Brain (tissue), 1 donor: ENCODE data around the genes SPIRE1 and CEP192.

DNA sequence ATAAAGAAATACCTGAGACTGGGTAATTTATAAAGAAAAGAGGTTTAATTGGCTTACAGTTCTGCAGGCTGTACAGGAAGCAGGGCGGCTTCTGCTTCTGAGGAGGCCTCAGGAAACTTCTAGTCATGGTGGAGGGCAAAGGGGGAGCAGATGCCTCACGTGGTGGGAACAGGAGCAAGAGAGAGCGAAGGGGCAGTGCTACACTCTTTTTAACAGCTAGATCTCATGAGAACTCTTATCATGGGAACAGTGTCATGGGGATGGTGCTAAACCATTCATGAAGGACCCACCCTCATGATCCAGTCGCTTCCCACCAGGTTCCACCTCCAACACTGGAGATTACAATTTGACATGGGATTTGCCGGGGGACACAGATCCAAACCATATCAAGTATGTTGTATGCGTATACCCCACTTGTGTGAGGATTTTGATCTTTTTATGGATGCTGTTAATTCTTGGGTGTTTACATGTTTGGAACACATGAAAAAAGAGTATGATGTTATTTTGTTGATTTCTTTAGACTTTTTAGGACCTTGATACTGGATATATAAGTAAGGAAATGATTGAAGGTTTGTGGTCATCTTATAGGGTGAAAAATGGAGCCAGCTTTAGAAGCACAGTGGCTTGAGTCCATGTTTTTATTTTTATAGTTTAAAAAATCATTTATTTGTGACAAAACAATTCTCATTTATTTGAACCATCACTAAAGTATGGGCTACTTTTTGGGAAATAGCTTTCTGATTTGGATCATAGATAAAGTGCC lies 28.9 kb downstream of the VAPA start:
- RRBS: no CpG with 5 or more reads among the region's 6 CpGs

- RRBS: no CpG with 5 or more reads among the region's 21 CpGs
These were observed 28.6 kb downstream of the APCDD1 start for GRCh38 chr18:10482631-10483858.

DNA sequence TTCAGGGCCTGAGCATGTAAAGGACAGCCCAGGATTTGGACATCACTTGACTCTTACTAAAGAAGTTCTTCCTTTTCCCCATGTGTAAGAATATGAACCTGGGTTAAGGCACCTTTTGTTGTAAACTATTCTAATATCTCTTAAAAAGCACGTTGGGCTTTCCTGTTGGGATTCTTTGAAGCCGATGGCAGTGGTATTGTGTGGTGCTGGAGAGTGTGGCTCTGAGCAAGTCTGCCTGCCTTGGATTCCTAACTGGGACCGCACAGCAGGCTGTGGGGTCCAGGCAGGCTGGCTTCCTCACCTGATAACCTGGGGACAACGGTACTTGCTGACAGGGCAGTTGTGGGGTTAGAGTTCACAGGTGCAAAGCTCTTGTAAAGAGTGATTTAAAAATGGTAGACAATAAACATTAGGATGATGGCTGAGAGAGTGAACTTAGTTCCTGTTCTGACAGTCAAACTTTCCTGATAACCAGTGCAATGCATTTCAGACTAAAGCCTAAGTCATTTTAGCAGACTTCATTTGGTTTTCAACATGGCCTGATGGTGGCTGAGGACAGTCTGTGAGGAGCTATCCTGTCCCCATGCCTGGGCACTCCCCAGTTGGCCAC lies 30.0 kb downstream of the NAPG start:
- RRBS: no CpG with 5 or more reads among the region's 4 CpGs

DNA sequence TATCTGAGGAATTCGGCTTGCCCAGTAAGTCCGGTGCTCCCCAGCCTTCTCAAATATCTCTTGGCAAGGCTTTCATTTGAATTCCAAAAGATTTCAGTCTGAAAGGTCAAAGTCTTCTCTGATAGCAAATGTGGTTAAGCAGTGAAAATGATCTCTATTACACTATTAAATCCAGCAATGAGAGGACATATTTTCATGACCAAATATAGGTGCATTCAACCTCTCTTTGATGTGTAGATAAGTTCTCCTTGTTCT lies 27.8 kb downstream of the PIEZO2 start:
- RRBS: no CpG with 5 or more reads among the region's 2 CpGs

GRCh38 chr18:11366289-11366825 lies 217.0 kb upstream of the PIEZO2 start:
- RRBS: no CpG with 5 or more reads among the region's 6 CpGs

- RRBS: no CpG with 5 or more reads among the region's 21 CpGs
These were observed 22.6 kb downstream of the MPPE1 start for GRCh38 chr18:11885370-11886020.

DNA sequence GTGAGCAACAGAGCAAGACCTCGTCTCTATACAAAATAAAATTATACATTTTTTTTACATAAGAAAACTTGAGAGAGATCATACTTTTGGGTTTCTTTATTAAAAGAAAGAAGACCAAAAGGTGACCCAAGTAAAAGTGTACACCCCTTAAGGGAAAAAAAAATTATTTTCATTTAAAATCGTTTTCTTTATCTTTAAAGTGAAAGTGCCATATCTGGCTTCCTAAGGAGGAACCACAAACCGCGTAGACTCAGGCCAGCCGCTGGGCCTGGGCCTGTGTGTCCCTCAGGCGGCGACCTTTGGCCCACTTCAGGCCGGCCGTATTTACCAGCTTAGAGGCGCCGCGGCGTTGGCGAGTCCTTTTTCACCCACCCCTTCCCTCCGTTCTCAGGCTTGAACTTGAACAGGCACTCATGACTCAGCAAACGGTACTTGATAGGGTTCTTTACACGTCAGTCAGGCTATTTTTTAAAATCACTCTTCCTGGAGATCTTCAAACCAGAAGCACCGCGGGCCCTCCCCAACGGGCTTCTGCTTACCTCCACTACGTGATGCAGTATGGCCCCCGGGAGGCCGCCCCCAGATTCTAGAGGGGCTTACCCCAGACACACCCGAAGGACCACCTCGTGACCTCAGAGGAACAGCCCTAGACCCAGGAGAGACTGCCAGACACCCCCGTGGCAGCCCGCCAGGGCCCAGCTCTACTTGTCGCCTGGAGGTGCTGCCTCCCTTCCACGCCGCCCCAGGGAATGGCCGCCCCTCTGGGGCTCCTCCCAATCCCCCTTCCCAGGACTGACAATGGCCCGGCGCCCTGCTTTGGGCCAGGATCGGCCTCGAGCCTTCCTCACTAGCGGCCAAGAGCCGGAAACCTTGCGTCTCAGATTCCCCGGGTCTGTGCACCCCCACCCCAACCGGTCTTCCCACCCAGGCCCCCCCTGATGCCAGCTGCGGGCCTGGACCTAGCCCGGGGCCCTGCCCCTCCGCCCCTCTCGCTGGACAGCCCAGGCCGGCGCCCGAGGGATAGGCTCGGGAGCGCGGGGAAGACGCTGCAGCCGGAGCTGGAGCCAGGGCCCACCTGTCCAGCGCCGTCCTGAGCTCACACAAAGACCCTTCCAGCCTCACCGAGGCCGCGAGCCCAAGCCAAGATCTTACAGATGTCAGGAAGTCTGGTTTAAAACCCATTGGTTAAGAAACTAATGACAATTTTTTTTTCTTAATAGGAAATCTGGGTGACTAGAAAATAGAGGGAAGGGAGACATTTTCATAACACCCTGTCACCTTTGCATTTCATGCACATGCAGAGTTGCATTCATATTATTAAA lies 33.8 kb upstream of the IMPA2 start:
- RRBS: 7% methylated on average over 17 of the region's 57 CpGs

DNA sequence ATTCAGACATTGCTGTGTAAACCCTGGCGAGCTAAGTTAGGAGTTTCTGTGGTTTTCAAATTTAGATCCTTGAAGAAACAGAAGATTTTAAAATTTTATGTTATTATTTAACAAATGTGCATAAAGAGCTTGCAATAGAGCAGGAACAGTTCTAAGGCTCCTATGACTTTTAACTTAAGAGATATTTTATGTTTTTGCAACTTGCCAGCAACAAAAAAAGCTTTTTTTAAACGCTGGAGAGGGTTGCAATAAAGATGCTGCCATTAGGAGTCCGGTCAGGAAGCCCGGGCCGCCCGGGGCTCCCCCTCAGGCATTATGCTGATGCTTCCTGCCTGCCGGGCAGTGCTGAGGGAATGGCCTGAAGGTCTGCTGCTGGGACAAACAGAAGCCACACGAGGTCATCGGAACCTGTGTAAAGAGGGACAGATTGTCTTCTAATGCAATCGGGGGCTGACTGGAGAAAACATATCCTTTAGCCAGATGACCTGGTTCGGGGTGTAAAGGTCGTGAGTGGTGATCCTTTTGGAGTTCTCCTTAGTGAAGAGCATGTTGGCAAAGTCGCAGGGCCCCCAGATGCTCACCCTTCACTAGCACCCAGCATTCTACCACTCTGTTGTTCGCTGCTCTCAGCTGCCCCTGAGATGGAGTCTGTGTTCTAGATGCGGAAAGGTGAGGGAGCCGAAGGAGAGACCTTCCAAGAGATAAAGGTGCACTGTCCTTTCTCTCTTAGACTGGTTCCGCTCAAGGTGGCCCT lies 2.3 kb downstream of the IMPA2 start:
- RRBS: 21% methylated on average over 2 of the region's 17 CpGs

DNA sequence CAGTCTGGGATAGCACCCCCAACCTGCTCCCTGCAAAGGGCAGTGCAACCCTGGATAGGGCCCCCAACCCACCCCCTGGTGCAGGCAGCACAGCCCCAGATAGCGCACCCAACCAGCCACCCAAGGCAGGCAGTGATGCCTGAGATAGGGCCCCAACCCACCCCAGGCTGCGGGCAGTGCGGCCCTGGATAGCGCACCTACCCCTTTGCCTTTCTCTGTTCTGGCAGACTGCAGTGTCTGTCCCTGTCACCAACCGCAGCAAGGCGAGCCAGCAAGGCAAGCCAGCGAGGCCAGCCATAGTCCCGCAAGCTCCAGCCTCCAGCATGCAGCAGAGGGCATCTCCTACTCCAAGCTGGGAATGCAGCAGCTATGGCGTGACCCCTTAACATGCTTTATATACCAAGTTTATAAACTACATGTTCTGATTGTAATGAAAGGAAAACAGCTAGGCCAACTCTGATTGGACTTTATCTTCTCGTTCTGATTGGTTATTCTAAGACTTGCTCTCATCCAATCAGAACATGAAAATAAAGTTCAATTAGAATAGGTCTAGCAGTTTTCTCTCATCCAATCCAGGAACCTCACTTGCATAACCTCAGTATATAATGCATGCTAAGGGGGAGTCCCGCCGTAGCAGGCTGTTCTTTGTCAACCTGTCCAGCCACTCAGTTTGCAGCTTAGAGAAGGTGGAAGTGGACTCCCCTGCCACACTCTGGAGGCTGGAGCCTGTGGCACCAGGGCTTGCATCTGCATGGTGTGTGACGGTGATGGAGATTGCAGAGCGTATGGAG lies 34.0 kb upstream of the ANKRD62 start:
- RRBS: no CpG with 5 or more reads among the region's 14 CpGs

GRCh38 chr18:12258687-12259065 lies 4.5 kb downstream of the CIDEA start:
- RRBS: no CpG with 5 or more reads among the region's 15 CpGs

DNA sequence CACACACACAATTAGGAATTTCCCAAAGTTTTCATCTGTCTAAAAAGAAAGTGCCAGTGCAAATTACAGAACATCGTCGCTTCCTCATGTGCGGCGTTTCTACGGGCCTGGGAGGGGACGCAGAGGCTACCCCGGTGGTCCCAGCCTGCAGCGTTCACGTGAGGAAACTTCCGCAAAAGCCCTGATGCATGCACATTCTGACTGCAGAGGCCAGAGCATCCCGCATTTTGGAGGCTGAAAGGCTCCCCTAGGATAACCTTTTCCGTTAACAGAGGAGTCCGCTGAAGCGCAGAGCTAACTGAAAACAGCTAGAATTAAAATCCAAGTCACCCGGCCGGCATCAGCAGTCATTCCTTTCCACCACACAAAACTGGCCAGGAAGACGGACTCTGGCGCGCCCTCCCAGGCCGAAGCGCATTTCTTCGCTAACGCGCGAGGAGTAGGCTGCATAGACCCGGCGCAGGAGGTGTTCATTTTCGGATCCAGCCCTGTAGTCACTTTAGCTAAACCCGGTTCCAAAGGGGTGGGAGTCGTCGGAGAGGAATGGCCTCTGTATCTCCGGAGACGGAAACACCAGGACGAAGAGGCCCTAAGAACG lies 769 bp upstream of the TUBB6 start:
- RRBS: 2% methylated on average over 7 of the region's 35 CpGs

DNA sequence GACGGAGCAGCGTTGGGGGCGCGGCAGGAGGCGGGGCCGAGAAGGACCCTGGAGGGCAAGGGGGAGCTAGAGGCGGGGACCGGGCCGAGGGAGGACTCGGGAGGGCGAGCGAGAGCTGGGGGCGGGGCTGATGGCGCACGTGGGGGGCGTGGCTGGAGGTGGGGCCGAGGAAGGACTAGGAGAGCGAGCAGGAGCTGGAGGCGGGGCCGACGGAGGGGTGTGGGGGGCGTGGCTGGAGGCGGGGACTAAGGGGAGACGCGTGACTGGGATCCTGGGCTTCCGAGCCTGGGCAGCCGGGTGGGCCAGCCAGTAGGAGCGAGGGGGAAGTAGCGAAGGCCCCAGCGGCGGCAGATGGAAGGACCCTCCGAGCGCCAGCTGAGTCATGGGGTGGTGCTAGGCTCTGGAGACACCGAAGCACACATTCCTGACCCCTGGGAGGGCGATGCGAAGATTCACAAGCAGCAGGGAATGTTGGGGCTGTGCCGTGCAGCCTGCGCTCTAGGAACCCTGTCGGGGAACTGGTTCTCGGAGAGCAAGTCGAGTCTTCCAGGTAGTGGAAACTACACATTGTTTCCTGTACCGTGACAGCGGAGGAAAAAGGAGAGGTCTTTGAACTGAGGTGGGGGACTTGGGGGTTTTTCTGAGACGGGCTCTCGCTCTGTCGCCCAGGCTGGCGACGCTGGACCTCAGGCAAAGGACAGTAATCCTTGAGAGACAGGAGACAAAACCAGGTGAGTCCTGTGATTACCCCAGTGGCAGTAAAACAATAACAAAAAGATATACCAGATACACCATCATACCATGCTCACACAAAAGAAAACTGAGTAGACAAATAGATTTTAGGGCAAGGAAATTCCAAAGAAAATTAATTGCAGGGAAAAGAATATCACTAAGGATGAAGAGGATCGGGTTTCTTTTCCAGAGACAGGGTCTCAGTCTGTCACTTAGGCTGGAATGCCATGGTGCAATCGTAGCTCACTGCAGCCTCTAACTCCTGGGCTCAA lies 643 bp upstream of the AFG3L2 start:
- RRBS: 1% methylated on average over 5 of the region's 50 CpGs

- RRBS: no CpG with 5 or more reads among the region's 8 CpGs
These were observed 55.5 kb downstream of the PRELID3A start for GRCh38 chr18:12463125-12463649.

DNA sequence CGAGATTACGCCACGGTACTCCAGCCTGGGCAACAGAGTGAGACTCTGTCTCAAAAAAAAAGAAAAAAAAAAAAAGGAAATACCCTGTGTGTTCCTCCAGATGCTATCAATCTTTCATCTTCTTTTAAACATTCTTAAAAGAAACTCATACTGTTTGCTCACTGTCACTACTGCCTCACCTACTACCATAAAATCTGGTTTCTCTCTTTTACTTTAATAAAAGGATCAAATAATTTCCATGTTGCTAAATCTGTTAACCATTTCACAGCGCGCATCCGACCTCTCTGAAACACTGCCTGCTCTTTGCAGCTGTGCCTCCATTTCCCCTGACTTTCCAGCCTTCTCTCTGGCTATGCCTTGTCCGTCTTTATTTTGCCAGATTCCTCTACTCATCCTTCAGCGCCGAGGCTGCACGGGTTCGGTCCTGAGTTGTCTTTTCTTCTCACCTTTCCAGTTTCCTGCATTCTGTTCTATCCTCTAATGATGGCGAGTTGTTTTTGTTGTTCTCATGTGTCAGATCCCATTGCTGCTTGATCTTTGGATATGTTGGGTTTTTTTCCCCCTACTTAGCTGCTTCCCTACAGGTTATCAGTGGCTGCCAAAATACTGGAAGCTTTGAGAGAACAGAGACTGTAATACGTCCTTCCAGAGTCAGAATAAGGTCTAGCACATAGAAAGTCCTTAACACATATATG lies 95.5 kb downstream of the PRELID3A start:
- RRBS: no CpG with 5 or more reads among the region's 13 CpGs

DNA sequence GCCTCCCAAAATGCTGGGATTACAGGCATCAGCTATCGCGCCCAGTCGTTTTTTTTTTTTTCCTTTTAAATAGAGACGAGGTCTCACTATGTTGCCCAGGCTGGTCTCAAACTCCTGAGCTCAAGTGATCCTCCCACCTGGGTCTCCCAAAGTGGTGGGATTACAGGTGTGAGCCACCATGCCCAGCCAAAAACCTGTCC lies 113.5 kb downstream of the SPIRE1 start:
- RRBS: no CpG with 5 or more reads among the region's 4 CpGs

DNA sequence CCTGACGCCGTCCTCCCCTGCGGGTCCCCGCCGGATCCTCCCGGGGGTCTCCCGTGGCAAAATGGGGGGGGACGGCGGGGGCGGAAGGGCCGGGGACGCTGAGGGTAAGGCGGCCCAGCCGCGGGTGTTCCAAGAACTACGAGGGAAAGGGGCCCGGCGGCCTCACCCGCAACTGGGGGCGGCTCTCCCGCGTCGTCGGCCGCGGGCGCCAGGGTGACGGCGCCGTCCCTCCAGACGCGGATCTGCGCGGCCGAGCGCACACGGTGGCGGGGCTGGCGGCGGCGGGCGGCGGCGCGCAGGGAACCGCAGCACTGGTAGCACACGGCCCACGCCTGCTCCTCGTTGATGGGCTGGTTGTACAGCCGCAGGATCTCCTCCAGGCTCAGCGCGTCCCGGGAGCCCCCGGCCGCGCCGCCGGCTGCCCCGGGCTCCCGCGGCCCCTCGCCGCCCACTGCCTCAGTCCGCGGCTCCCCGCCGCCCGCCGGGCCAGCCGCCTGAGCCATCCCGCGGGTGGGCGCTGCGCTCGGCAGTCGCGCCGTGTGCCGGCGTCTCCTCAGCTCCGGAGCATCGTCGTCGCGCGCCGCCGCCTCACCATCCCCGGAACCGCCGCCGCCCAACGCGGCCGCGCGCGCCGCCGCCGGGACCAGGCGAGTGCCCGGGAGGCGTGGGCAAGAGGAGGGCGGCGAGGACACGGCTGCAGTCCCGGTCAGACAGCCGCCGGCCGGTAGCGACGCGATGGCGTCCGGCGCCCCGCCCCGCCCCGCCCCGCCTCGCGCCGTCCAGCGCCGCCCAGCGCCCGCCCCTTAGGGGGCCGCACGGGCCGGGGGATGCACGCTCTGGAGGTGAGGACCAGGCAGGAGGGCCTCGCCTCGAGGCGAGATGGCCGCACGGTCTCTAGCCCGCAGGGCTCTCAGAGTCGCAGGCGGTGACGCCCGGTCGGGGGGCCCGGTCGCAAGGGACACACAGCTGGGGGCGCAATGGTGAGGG lies at the start of gene SPIRE1:
Gene SPIRE1 (minus strand): TSS at position 744 of the 987 bp plus-strand sequence.
- RRBS: 2% methylated on average over 74 of the region's 146 CpGs

GRCh38 chr18:12839063-12840010 lies 44.7 kb downstream of the PTPN2 start:
- RRBS: no CpG with 5 or more reads among the region's 2 CpGs

- RRBS: under 1% methylated on average over 11 of the region's 30 CpGs
These were observed 462 bp upstream of the CEP192 start for GRCh38 chr18:12990598-12991201.

DNA sequence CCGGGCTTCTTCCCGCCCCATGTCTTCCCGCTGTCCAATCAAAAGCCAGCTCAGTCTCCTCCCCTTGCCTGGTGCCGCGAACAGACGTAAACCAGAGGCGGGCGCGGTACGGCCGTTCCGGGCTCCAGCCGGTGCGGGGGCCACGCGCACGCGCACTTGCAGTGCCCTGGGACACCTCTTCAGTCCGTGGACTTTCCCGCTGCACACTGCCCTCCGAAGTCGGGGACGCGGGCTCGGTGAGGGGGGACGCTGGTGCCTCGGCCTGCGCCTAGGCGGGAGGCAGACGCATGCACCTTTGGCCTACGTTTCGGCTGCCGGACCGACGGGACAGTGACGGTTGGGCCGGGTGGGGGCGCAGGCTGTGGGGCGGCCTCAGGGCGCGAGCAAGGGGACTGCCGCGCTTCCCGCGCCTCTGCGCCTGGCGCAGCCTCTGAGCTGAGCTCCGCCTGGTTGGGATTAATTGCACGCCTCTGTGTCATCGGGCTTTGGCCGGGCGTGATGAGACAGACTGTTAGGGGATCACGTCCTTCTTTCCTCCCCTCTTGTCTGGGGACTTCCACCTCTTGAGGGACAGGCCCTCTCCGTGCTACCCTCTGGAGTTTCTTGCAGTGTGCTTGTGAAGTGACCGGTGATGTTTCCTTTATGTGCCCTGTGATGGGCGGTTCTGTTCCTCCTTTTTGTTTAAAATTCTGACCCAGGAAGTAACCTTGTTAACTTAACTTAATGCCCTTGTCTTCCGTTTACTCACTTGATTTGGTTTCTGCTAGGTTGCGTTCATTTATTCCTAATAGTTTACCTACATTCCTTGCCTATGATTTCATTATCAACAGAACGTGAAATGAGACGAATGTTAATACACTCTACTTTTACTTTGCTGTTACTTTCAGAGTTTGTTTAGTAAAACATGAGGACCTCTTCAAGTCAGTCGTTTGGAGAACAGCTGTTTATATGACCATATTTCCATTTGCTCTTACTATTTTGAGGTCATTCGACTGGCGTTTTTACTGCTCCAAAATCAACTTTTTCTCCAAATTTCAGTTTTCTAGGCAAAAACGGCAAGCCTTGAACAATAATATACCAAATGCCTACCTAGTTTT lies at the start of gene CEP192:
Gene CEP192 (plus strand): TSS at position 161 of the 1,097 bp plus-strand sequence.
- RRBS: 3% methylated on average over 8 of the region's 64 CpGs

DNA sequence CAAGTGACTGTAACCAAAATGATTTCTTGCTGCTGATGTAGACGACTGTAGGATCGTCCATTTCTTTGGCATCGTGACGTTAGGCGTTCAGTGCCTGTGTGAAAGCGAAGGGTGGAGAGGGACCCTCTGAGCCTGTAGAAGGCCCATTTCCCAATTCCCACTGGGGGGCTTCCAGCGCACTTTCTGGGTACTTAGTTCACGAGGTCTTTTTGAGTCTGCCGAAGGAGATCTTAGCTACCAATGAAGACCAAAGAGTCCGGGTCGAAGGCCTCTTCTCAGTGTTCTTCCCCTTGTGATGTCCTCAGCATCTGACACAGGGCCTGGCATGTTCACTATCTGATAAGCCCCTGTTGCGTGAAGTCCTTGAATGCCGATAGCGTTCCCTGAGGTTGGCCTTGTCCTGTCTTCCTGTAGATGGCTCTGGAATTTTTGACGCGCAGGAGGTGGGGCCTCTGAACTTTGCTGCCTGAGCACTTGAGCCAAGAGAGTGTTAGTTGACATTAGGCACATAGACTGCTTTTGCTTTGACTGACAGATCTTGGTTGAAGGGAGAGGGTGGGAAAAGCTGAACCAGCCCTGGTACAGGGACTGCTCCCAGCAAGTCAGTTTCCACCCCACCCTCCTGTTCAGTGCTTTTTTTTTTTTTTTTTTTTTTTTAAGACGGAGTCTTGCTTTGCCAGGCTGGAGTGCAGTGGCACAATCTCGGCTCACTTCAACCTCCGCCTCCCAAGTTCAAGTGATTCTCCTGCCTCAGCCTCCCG lies 52.9 kb downstream of the LDLRAD4 start:
- RRBS: no CpG with 5 or more reads among the region's 20 CpGs